Osteoblast (primary cell): ENCODE measurements around the genes EIF4E, ADH1A and DNAJB14.

GRCh38 chr4:98262463-98263111 lies 1.4 kb downstream of the RAP1GDS1 start:
- CAGE, long polyA plus RNA = no peak
- RRBS = no CpG with 5 or more reads among the region's 12 CpGs

- CAGE, long polyA plus RNA = no peak
- RRBS = no CpG with 5 or more reads among the region's 1 CpG
These were observed 54.1 kb downstream of the RAP1GDS1 start for GRCh38 chr4:98315271-98315693.

DNA sequence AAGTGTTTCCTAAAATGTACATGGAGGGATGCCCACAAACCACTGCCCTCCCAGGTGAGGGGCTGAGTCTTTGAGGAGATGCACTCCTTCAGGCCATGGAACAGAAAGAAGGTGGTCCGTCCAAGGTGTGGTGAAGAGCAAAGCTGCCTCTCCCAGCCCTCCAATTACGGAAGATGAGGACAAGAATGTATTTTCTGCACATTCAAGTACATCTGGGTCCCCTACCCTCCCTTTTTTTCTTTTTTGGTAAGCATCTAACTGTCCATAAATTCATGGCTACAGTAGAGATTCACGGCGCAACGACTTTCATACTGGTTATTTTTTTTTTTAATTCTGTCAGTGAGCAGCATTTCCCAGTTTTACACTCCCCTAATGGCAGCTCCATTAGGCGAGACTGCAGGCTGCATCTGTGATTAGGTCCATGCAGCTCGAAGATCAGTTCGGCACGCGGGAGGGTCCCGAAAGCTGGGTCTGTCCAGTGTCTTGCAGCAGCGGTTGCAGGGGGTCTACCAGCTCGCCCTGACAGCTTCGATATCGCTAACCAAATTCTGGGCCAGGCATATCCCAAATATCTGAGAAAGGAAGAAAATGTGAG lies 186.3 kb downstream of the TSPAN5 start:
- CAGE, long polyA plus RNA = no peak
- RRBS = no CpG with 5 or more reads among the region's 15 CpGs

- CAGE, long polyA plus RNA = no peak
- RRBS = no CpG with 5 or more reads among the region's 1 CpG
These were observed 135.4 kb downstream of the TSPAN5 start for GRCh38 chr4:98523030-98523413.

DNA sequence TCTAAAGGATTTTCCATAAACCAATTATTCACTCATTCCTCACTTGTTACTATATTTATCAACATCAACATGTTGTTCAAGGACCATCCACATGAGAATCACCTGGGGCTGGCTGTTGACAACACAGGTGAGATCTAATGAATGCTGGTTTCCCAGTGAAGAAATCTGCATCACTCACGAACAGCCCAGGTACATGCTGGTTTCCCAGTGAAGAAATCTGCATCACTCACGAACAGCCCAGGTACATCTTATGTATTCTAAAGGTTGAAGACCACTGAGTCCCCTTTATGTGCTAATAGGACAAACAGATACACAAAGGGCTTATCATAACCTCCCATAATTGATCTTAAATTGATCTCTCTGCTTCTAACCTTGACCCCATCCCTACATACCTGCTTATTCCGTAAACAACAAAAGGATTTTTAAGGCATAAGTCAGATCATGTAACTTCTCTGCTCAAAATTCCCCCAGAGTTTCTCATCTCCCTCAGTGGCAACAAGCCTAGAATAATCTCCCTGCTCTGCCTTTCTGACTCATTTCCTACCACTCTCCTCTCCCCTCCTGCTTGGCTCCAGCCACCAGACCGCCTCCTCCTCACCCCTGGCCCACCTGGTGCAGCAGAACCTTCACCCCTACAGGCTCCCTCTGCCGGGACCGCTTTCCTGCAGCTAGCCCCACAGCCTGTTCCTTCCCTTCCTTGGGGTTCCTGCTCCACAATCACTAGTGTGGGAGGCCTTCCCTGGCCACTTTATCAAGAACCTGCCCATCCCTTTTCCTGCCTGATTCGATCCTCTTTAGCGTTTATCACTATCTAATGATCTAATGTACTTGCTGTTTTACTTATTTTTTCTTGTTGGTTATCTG lies 32.2 kb downstream of the TSPAN5 start:
- CAGE, long polyA plus RNA = no peak
- RRBS = no CpG with 5 or more reads among the region's 8 CpGs

GRCh38 chr4:98928973-98929840 lies at the start of gene EIF4E:
EIF4E (minus strand) TSS chr4:98929133.
- CAGE, long polyA plus RNA = start-site peak on the minus strand at chr4:98929124-98929159, 132 and 163 reads in 2 replicates
- RRBS = 1% methylated on average over 14 of the region's 53 CpGs

- CAGE, long polyA plus RNA = no peak
- RRBS = no CpG with 5 or more reads among the region's 1 CpG
These were observed 37.2 kb downstream of the ADH5 start for GRCh38 chr4:99051440-99051794.

GRCh38 chr4:99142518-99142903 lies 1.6 kb downstream of the ADH4 start:
- CAGE, long polyA plus RNA = no peak
- RRBS = no CpG with 5 or more reads among the region's 2 CpGs

- CAGE, long polyA plus RNA = no peak
- RRBS = no CpG with 5 or more reads among the region's 1 CpG
These were observed at the start of gene ADH1A for GRCh38 chr4:99290653-99291128. ADH1A (minus strand) TSS chr4:99290985.

GRCh38 chr4:99291129-99291709 lies 434 bp upstream of the ADH1A start:
- CAGE, long polyA plus RNA = no peak
- RRBS = no CpG with 5 or more reads among the region's 2 CpGs

- CAGE, long polyA plus RNA = no peak
- RRBS = no CpG with 5 or more reads among the region's 5 CpGs
These were observed 31.6 kb downstream of the ADH7 start for GRCh38 chr4:99403316-99404216.

GRCh38 chr4:99828432-99828752 lies 11.8 kb downstream of the DAPP1 start:
- CAGE, long polyA plus RNA = no peak
- RRBS = no CpG with 5 or more reads among the region's 1 CpG

DNA sequence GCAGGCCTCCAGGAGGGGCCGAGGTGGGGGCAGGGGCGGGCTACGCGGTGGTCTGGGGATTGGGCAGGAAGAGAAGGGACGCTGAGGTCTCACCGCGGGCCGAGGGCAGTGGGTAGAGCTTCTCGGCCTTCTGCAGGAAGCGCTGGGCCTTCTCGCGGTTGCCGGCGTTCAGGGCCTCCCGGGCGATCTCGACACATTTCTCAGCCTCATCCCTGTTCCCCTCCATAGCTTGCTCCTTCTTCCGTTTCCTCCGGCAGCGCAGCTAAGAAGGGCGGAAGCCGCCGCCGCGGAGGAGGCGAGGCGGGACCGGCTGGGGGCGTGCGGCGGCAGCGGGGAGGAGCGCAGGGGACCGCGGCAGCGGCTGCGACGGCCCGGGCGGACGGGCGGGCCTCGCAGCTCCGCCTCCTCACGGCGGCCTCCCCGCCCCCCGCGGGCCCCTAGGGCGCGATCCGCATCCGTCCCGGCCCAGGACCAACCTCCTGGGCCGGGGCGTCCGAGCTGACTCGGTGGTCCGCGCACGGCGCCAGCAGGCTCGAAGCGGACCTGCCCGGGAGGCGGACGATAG lies at the start of gene DNAJB14:
Gene DNAJB14 (minus strand): TSS at position 273 of the 565 bp plus-strand sequence.
- CAGE, long polyA plus RNA = no peak
- RRBS = 2% methylated on average over 48 of the region's 67 CpGs

DNA sequence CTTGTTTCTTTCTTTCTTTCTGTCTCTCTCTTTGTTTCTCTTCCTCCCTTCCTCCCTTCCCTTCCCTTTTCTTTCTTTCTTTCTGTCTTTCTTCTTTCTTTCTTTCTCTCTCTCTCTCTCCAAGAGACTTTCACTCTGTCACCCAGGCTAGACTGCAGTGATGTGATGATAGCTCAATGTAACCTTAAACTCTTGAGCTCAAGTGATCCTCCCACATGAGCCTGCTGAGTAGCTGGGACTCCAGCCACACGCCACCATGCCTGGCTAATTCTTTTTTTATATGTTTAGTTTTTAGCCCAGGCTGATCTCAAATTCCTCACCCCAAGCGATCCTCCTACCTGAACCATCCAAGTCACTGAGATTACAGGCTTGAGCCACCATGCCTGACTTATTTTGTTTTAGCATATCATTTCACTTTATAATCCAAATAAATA lies 64.3 kb upstream of the EMCN start:
- CAGE, long polyA plus RNA = no peak
- RRBS = no CpG with 5 or more reads among the region's 2 CpGs

- CAGE, long polyA plus RNA = no peak
- RRBS = no CpG with 5 or more reads among the region's 1 CpG
These were observed 222.0 kb downstream of the PPP3CA start for GRCh38 chr4:101125329-101125689.

- CAGE, long polyA plus RNA = no peak
- RRBS = no CpG with 5 or more reads among the region's 4 CpGs
These were observed 146.7 kb downstream of the PPP3CA start for GRCh38 chr4:101200479-101201144.

DNA sequence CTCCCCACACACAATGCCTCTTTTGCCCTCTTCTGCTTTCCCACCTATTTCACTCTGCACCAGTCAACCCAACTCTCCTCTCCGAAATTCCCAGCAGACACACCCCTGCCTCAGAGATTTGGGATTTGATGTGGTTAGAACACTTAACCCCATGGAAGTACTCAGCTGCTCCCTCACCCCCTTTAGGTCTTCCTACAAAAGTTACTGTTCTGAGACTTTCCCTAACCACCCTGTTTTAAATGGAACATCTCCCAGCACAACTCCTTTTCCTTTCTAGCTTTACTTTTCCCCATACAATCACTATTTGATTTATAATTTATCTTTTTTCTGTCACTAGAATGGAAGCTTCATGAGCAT lies 122.4 kb downstream of the PPP3CA start:
- CAGE, long polyA plus RNA = no peak
- RRBS = no CpG with 5 or more reads among the region's 1 CpG

GRCh38 chr4:101247103-101247419 lies 100.3 kb downstream of the PPP3CA start:
- CAGE, long polyA plus RNA = no peak
- RRBS = no CpG with 5 or more reads among the region's 7 CpGs

DNA sequence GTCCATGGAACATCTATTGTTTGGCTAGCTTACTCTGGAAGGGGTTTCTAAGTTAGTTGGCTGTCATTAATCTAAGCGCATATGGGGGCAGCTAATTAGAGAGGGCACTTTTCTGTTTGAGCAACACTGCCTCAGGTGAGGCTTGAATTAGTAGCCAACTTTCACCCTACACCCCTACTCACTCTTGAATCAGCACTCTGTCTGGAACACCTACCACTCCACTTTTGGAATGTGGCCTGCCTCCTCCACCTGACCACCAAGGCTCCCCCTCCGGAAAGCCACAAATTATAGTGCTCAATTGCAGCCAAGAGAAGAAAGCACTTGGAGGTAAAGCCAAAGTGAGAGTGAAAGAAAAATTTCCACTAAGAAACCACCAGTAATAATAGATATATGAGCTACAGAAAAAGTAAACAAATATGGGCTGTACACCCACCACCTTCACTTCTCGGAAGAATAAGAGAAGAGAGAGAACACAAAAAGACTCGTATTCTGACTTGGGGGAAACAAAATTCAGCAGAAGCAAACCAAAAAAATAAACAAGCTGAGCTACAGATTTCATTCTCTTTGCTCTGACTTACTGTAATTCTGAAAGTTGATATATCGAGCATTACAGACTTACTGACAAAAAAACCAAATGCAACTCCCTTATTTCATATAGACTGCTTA lies 41.1 kb downstream of the PPP3CA start:
- CAGE, long polyA plus RNA = no peak
- RRBS = no CpG with 5 or more reads among the region's 5 CpGs

GRCh38 chr4:101807265-101807819 lies 16.8 kb downstream of the BANK1 start:
- CAGE, long polyA plus RNA = no peak
- RRBS = no CpG with 5 or more reads among the region's 6 CpGs